Bronchial epithelial cell (primary cell): ENCODE measurements around a stretch of chr10.

GRCh38 chr10:6221262-6221666 lies 18.5 kb downstream of the PFKFB3 start:
- RRBS, 2 experiments = no CpG with 5 or more reads among the region's 21 CpGs

DNA sequence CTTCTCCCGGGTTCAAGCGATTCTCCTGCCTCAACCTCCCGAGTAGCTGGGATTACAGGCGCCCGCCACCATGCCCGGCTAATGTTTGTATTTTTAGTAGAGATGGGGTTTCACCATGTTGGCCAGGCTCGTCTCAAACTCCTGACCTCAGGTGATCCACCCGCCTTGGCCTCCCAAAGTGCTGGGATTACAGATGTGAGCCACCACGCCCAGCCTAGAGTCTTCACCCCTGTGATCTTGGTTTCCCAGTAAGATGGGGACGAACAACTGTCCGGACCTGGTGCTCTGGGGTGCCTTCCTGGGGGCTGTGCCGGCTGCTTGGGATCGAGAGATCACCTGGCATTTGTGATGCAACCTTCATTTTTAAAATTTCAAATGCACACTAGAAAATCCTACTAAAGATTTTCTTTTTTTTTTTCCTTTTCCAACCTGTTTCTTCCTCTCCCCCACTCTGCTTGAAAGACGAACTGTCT lies 28.1 kb downstream of the PFKFB3 start:
- RRBS, 2 experiments = no CpG with 5 or more reads among the region's 14 CpGs

DNA sequence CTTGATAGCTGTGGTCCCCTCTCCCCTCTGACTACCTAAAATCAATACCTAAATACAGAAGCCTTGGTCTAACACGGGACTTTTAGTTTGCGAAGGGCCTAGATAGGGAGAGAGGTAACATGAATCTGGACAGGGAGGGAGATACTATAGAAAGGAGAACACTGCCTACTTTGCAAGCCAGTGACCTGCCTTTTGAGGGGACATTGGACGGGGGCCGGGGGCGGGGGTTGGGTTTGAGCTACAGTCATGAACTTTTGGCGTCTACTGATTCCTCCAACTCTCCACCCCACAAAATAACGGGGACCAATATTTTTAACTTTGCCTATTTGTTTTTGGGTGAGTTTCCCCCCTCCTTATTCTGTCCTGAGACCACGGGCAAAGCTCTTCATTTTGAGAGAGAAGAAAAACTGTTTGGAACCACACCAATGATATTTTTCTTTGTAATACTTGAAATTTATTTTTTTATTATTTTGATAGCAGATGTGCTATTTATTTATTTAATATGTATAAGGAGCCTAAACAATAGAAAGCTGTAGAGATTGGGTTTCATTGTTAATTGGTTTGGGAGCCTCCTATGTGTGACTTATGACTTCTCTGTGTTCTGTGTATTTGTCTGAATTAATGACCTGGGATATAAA lies 32.2 kb downstream of the PFKFB3 start:
- RRBS, 2 experiments = no CpG with 5 or more reads among the region's 8 CpGs

DNA sequence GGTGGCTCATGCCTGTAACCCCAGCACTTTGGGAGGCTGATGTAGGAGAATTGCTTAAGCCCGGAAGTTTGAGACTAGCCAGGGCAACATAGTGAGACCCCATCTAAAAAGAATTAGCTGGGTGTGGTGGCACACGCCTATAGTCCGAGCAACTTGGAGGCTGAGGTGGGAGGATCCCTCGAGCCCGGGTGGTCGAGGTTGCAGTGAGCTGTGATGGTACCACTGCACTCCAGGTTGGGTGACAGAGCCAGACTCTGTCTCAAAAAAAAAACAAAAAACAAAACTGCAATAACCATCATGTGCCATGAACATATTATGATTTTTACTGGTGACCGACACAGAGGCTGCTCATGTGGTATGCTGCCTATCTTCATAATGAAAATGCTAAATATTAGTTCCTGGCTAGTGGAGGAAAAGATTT lies 71.9 kb downstream of the PFKFB3 start:
- RRBS, 2 experiments = no CpG with 5 or more reads among the region's 7 CpGs

DNA sequence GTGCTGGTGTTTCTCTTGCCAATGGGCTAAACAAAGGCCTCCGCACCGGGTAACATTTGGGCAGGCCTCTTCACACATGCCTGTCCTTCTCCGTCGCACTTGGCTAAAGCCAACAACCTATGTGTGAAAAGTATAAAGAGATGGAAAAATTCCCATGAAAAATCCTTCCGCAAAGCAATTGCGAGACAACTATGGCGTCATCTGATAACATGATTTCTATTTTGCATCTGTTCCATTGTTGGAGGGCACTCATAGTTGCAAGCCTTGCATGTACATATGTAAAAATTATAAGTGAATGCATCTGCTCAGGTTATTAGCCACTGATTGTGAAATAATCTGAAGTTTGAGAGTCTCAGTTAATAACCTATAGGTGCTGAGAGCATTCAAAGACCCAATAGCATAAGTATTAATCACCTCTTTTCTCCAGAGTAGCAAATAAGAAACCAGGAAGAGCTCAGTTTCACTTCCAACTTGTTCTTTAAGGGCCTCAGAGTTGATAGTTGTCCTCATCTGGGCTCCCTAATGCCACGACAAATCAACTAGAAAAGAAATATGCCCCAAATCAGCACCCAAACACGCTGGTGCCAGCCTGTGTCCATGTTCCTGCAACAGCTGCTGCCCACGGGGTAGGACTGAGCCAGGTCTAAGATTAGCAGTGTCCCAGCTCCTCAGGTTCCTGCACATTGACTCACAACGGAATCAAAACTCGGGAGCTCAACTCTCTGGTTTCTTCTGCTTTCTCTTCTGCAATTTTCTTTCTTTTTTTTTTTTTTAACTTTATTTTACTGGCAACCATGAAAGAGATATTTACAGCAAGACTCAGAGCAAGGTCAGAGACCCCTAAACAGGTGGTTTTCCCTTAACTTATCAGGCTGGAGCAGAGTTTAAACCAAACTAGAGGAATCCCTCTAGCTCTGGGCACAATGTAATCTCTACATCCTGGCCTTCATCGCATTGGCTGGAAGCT lies 125.8 kb downstream of the PFKFB3 start:
- RRBS, 2 experiments = no CpG with 5 or more reads among the region's 13 CpGs

- RRBS, 2 experiments = no CpG with 5 or more reads among the region's 2 CpGs
Measured at GRCh38 chr10:6399271-6399612, 180.8 kb downstream of the PRKCQ start.

- RRBS, 2 experiments = no CpG with 5 or more reads among the region's 3 CpGs
Measured at GRCh38 chr10:6498554-6499269, 81.4 kb downstream of the PRKCQ start.

DNA sequence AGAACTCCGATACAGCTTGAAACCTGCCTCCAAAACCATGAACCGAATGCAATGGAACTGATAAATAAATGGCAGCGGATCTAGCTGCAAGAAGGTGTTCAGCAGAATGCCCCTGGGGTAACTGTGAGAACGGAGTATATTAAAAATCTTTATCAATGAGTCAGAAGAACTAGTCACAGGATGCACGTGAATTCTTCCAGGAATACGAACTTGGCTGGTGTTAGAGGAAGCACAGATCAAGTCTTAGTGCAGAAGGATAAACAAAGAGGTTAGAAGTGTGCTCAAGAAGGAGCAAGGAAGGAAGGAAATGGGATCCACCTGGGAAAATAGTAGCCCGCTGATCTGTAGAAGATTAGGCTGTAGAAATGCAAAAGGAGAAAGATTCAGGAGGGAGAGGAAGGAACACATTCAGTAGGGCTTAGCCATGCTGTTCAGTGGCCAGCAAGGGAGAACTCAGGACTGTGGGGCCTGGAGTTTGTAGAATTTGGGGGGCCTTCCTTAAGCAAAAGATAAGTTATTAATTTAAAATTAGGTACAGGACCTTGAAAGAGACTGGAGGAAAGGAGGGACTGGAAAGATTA lies 142.2 kb upstream of the PRKCQ start:
- RRBS, 2 experiments = no CpG with 5 or more reads among the region's 7 CpGs

DNA sequence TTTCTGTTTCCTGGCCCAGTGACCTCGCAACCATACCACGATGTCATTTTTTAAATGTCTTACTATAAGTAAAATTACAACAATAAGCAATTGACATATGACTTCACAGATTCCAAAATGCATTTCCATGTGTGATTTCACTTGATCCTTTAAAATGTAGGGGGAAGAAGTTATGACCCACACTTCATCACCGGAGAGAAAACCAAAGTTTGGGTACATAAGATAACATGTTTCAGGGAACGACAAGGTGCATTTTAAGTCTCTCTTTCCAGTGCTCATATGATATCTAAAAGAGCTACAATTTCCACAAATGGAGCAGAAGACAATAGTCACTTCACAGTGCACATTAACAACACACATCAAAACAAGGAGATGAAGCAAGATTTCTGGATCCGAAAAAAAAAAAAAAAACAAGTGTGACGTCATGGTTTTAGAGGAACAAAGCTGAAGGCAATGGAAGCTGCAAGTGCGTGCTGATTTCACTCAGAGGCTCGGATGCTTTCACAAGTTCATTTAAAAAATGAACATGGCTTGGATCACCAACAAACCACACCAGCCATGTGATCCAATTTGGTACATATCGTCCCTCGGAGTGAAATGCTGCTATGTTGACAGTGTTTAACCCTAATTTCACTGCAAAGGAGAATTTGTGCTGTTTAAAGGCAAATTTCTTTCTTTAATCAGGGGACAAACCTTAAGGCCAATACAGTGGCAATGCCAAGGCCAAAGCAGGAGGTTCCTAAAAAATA lies 336.9 kb upstream of the PRKCQ start:
- RRBS, 2 experiments = no CpG with 5 or more reads among the region's 10 CpGs

DNA sequence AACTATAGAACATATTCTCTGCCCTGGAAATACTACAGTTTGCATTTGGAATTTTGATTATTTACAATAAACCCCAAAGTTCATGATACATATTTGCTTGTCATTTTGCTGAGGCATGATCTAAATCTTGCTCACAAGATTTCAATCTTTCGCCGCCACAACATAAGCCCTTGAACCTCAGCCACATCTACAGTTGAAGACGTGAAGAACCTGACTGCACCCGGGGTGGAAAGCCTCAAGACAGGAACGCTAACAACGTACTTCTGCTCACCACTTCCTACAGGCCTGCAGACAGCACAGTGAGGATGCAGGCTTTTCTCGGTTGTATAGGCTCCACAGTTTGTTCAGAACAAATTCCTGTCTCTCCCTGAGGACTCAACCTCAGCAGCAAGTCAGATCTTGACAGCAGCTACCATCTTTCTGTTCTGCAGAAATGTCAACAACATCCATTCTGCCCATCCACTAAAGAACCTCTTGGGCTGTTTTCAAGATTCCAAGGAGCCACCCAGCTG lies 393.8 kb upstream of the PRKCQ start:
- RRBS, 2 experiments = no CpG with 5 or more reads among the region's 7 CpGs

GRCh38 chr10:7028067-7028691 lies 382.7 kb downstream of the SFMBT2 start:
- RRBS, 2 experiments = no CpG with 5 or more reads among the region's 4 CpGs

DNA sequence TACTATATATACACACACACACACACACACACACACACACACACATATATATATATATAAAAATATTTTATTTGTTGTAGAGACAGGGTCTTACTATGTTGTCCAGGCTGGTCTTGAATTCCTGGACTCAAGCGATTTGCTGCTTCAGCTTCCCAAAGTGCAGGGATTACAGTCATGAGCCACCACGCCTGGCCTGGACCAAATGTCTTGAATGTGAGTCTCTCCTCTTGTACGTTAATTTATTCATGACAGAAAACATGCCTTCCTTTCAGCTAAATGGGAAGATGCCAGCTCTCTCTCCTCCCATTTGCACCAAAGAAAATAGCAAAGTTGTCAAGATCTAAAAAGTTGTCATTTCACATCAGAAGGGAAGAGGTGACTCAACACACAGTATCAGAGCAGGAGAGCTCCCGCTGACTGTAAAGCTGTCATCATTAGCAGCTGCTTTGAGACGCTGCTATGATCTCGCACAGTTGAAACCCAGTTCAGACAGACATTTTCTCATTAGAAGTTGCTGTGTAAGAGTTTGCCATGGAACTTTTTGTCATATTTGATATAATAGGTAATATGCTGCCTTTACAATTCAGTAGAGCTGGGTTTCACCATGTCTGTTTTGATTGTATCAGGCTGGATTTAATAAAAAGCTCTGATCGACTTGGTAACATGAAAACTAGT lies 224.3 kb downstream of the SFMBT2 start:
- RRBS, 2 experiments = no CpG with 5 or more reads among the region's 7 CpGs

GRCh38 chr10:7264066-7264960 lies 146.5 kb downstream of the SFMBT2 start:
- RRBS, 2 experiments = no CpG with 5 or more reads among the region's 13 CpGs

DNA sequence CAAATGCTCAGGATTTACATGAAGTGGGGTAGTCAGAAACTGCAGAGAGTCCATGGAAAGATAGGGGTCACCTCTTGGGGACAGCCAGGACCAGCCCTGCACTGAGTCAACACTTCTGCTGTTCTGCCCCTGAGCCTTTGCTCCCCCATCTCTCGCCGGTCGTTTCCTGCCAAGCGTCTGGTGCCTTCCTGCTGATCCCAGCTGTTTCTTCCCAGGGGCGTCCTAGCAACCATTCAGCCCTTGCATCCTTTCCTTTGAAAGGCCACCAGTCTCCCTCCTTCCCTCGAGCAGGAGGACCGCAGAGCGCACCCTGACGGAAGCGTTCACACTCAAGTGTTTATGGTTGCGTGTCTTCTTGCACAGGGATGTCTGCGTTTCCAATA lies 64.7 kb upstream of the SFMBT2 start:
- RRBS, 2 experiments = no CpG with 5 or more reads among the region's 12 CpGs

DNA sequence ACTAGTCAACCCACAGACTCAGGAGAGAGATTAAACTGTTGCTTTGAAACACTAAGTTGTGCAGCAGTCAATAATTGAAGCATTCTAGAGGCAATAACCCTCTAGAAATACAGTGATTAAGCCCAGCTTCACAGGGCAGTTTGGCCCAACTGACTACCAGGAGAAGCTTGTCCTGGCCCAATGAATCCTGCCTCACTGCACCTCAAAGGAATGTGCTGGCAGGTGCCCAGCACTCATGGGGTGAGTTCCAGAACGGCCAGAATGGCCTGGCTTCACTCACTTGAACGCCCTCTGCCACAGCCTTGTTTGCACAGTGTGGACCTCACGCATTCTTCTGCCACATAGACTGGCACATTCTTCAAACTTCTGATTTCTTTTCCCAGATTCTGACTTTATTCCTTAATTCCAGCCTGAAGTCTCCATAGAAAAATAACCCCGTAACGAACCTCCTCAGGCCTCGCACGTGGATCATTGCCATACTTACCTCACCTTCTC lies 6.6 kb upstream of the ITIH2 start:
- RRBS, 2 experiments = no CpG with 5 or more reads among the region's 7 CpGs

DNA sequence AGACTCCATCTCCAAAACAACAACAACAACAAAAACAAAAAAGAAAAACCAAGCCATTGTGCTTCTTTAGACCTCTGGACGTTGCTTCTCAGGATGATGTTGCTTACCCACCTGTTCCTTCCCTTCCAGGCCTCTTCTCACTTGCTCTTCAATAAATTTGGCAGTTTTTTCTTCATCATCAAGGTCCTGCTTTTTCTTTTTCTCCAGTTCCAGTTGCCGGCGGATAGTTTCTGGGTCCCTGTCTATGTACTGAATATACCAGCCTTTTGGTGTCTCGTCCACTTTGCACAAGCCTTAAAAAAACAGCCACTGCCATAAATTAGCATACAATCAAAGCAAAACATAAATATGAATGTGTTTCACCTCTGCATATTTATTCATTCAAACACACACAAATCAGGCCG lies 9.1 kb downstream of the KIN start:
- RRBS, 2 experiments = no CpG with 5 or more reads among the region's 5 CpGs

DNA sequence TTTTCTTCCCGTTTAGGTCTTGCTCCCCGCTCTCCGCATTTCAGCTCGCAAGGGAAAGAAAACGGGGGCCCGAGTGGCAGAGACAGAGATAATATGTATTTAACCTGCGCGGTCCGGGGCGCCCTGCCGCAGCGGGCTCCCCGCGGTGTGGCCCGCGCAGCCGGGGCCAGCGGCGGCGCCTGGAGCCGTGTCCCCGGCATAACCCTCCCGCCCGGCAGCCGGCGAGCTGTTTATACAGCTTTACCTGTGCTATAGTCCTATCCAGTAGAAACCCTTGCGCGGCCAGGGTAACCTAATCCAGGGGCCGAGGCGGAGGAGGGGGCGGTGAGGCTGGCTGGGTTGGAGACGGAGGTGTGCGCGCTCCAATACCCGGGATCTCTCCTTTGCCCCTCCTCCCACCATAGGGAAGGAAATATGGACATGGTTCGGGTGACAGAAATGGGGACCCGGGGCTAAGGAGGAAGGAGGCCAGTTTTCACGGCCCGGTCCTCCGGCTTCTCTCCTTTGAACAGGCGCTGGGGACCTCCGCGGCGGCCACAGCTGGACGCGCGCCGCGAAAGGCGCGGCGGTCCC lies 5.0 kb upstream of the GATA3 start:
- RRBS, 2 experiments = 3% methylated on average over 20 of the region's 52 CpGs

DNA sequence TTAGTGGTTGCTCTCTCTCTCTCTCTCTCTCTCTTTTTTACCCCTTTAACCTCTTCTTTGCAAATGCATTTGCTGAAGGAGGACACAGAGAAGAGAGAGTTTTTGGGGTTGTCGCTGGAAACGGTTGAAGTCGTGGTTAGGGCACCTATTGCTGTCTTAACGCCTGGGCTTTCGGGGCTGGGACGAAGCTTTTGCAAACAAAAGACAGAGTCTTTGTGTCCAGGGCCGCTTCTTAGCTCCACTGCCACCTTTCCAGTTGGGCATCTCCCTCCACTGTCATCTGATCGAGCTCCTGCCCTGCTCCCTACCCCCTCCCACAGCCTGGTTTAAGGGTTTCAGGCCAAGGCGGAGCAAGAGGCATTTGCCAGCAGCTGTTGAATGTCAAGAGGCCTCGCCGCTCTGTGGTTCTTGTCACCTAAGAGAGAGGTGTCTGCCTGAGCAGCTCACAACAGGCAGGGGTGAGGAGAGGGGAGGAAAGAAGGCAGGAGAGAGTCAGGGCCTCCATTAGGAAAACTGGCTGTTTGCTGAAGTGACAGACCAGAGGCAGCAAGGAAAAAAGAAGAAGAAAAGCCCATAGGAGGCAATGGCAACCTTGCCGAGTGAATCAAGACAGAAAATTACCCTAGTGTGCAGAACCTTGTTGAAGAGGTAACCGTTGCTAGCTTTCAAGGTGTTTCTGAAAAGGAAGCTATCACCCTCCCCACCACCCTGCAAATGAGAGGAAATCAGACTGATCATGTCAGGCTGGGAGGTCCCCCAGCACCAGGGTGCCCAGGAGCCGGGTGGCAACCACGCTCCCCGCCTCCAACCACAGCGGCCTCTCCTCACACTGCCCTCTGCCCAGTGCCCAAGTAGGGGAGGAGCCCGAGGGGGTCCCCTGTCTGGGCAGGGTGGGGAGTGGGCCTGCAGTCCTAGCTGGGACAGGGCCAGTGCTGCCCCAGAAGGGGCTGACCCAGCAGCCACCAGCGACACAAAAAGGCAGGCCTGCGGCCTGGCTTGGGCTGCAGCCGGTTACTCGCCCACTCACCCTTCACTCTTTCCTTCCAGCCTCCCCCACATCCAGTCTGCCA lies 6.9 kb downstream of the GATA3 start:
- RRBS, 2 experiments = no CpG with 5 or more reads among the region's 22 CpGs

DNA sequence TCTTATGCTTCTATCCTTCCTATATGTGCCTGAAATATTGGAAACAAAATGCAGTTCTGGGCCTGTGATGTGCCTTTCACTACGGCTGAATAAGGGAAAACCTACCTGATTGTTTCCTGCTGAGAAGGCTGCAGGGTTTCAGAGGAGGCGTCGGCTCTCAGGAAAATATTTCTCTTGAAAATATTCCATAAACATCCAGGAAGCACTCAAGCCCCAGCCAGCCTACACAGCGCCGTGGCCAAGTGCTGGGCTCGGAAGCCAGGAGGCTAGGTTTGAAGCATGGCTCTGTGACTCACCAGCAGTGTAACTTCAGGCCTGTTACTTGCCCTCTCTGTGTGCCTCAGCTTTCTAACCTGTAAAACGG lies 399.0 kb downstream of the GATA3 start:
- RRBS, 2 experiments = no CpG with 5 or more reads among the region's 7 CpGs

- RRBS, 2 experiments = no CpG with 5 or more reads among the region's 2 CpGs
Measured at GRCh38 chr10:10278431-10278760, 739.3 kb upstream of the CELF2 start.